Choroid plexus epithelial cell (primary cell): ENCODE measurements around a stretch of chr21.

DNA sequence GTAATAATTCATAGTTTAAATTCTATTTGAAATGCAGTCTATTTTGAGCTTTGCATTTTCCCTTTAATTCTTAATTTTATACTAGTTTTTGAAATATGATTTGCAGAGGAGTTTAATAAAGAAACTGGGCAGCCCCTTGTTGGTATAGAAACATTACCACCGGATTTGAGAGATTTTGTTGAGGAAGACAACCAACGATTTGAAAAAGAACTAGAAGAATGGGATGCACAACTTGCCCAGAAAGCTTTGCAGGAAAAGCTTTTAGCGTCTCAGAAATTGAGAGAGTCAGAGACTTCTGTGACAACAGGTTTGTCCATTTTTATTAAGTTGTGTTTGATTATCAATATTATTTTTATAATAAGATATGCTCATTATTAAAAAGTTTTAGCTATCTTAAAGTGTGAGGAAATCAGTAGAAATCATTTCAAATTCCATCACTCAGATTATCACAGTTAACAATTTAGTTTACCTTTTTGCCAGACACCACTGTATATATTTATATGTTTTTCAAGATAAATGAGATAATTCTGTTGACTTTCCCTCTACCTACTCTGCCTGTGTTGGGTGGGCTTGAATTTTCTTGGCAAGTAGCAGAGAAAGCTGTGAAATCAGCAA is 103.6 kb downstream of the USP25 start:
- RRBS: no CpG with 5 or more reads among the region's 3 CpGs

GRCh38 chr21:16084790-16085440 is 355.1 kb downstream of the USP25 start:
- RRBS: no CpG with 5 or more reads among the region's 7 CpGs

DNA sequence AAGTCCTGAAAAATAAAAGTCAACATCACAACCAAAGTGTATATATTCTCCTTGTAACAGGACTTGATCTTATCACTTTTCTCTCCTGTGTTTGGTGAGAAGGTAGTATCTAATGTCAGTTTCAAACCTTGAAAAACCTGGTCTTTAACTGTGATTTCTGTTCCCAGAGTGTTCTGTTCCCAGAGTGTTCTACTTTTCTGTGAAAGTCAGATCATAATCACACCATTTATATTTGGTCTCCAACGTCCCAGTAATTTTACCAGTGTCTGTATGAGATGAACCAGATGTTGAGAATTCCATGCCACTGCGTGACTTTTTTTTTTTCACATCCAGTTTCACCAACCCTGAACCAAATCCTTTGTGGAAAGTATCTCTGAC is 365.2 kb downstream of the USP25 start:
- RRBS: no CpG with 5 or more reads among the region's 2 CpGs

- RRBS: no CpG with 5 or more reads among the region's 5 CpGs
These were observed 534.5 kb downstream of the USP25 start for GRCh38 chr21:16264131-16264910.

DNA sequence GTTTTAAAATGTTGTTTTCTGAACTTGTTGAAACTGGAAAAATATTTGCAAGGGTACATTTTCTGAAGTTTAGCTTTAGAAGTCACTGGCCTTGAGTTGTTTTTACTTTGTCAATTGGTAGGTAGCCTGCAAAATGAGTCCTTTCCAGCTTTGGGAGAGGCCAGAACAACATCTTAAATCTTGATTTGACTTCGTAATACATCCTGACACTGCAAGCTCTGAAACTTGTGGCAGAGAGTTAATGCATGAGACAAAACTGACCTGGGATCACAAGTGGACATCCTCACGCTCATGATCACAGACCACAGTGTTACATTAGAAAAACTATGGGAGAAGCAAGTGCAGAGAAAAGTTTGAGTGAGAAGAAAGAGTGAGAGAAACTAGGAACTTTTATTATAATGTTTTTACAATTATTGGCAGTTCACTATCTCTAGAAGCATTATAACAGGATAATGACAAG is 550.9 kb downstream of the USP25 start:
- RRBS: no CpG with 5 or more reads among the region's 2 CpGs

- RRBS: no CpG with 5 or more reads among the region's 4 CpGs
These were observed 573.0 kb downstream of the USP25 start for GRCh38 chr21:16302783-16303255.

- RRBS: no CpG with 5 or more reads among the region's 7 CpGs
These were observed 822.0 kb downstream of the USP25 start for GRCh38 chr21:16551737-16552241.

- RRBS: no CpG with 5 or more reads among the region's 5 CpGs
These were observed 83.8 kb upstream of the CXADR start for GRCh38 chr21:17429048-17429379.

- RRBS: no CpG with 5 or more reads among the region's 25 CpGs
These were observed 1.6 kb downstream of the BTG3 start for GRCh38 chr21:17610680-17611835.

DNA sequence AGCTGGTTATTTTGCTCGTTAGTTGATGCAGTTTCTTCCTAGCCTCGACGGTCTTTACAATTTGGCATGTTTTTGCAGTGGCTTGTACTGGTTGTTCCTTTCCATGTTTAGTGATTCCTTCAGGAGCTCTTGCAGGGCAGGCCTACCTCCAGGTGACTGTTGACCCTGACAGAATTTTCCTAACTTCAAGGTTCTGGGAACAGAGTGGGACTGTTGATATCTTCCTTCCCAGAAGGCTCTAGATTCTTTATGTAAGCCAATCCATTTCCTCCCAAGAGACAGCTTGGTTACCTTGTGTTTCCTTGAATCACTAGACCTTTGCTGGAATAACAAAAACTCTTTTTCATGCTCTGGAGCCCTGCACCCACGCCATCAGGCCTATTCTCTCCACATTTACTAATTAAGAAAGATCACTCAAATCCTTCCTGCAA is 67.0 kb downstream of the C21orf91 start:
- RRBS: no CpG with 5 or more reads among the region's 4 CpGs

- RRBS: no CpG with 5 or more reads among the region's 6 CpGs
These were observed 38.7 kb downstream of the C21orf91 start for GRCh38 chr21:17780321-17781005.

GRCh38 chr21:17784651-17785375 is 34.3 kb downstream of the C21orf91 start:
- RRBS: no CpG with 5 or more reads among the region's 6 CpGs

- RRBS: no CpG with 5 or more reads among the region's 3 CpGs
These were observed 30.0 kb downstream of the C21orf91 start for GRCh38 chr21:17789140-17789602.

GRCh38 chr21:18759607-18759905 is 356.0 kb upstream of the TMPRSS15 start:
- RRBS: no CpG with 5 or more reads among the region's 6 CpGs

DNA sequence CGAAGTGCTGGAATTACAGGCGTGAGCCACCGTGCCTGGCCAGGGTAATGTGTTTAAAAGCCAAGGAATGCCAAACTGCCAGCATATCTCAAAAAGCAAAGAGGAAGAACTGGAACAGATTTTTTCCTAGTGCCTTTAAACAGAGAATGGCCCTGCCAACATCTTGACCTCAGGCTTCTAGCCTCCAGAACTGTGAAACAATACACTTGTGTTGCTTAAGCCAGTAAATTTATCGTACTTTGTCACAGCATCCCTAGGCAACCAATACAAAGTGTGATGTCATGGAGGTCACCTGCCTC is 858.3 kb upstream of the TMPRSS15 start:
- RRBS: no CpG with 5 or more reads among the region's 4 CpGs

DNA sequence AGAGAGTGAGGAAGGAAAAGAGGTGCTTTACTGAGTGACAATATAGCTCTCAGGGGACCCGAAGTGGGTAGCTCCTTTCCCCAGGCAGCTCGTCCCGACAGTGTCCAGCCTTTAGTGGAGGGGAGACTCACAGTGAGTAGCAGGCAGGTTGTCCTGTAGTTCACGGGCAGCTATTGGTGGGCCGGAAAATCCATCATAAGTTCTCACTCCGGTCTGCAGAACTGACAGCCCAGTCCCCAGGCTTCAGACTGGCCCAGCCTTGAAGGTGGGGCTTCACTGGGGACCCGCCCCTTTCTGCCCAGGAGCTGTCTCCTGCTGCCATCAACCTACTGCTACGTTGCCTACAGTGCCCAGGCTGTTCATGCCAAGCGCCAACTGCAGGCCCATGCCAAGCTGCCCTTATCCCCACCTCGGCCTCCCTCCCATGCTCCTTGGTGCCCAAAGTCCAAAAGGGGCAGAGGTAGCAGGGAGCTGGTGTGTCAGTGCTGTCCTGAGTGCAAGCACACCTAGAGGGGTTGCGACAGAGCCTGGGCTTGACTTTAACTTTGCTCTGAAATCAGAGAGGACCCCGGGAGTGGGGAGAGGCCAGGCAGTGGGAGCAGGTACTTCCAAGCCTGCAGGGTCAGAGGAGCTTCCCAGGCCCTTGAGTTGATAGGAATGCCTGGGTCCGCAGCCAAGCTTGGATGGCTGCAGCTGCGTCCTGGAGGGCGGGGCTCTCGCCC is 1144.4 kb upstream of the NCAM2 start:
- RRBS: no CpG with 5 or more reads among the region's 16 CpGs

- RRBS: no CpG with 5 or more reads among the region's 6 CpGs
These were observed 202.7 kb downstream of the NCAM2 start for GRCh38 chr21:21200657-21201632.

- RRBS: no CpG with 5 or more reads among the region's 4 CpGs
These were observed 1202.4 kb downstream of the NCAM2 start for GRCh38 chr21:22200559-22201096.

DNA sequence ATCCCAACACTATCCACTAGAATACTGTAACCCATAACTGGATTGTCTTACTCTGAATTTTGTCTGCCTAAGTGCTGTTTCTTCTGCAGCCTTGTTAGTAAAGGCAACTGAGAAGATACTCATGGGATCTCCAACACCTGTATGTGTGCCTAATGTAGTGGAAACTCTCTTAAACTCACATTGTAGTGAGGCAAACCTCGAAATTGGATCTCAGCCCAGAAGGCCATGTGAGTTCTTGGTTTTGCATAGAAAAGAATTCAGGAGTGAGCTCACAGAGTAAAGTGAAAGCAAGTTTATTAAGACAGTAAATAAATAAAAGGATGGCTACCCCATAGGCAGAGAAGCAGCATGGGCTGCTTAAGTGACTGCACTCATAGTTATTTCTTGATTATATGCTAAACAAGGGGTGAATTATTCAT is 1344.7 kb downstream of the NCAM2 start:
- RRBS: no CpG with 5 or more reads among the region's 1 CpG

GRCh38 chr21:23384498-23385284 is 2222.6 kb downstream of the MRPL39 start:
- RRBS: no CpG with 5 or more reads among the region's 4 CpGs